Omental fat pad (tissue), 4 donors: ENCODE measurements around the genes NCOA4 and ANXA8L1.

DNA sequence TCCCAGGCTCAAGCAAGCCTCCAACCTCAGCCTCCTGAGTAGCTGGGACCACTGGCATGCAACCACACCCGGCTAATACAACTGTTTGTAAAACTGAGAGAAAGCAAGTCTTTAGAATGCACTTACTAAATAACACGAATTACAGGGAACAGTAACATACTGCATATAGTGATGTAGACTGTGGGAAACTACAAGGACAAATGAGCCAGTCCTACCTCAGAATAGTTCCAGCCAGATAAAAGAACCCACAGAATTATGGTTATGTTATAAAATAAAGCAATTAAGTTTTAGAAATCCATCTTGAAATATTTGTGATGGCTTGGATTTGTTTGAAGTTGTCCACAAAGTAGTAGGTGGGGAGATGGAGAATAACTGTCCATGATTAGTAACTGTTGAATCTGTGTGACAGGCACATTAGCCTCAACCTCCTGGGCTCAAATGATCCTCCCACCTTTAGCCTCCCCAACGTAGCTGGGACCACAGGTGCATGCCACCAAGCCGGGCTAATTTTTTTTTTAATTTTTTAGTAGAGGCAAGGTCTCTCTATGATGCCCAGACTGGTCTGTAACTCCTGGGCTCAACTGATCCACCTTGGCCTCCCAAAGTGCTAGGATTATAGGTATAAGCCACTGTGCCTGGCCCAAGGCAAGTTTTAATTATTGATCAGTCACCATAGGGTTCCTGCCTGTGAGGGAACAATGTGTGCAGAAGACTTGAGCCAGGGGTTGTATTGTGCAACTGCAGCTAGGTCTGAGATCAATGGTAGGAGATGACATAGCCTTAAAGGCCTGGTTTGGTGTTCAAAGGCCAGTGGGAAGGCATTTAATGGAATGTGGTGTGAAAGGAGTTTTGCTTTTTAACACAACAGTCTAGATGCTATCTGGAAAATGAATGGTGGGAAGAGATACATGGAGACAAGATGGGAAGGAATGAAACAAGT lies 10.0 kb downstream of the HNRNPF start:
- PRO-cap: no peak
- RAMPAGE, long total RNA, 4 experiments: no peak in any of the 4 experiments

DNA sequence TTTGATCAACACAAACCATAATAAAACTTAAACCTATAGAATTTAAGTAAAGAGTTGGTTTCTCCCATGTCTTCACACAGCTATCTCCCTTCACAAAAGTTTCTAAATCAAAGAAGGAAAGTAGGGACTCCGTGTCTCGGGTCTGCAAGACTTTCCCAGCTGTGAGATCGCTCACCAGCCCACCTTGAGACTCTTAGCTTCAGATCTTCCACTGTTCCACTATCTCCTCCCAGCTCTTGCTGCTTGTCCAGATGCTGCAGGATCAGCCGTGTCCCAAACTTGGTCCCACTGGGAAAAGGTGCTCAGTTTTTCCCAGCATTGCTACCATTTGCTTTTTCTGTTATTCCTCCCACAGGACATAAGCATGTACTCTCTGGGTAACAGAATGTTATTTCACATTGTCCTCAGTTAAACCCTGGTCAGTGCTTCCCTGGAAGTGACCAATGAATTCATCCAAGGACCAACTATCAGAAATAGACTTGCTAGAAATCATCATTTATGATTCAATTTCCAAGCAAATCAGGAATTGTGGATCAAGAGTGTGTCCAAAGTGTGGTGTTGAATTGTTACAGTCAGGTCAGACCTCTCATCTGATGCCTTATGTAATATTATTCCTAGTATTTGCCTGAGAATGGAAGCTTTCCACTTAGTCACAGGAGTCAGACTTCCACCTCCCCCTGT lies 179.1 kb upstream of the ZNF32 start:
- PRO-cap: no peak
- RAMPAGE, long total RNA, 4 experiments: no peak in any of the 4 experiments

DNA sequence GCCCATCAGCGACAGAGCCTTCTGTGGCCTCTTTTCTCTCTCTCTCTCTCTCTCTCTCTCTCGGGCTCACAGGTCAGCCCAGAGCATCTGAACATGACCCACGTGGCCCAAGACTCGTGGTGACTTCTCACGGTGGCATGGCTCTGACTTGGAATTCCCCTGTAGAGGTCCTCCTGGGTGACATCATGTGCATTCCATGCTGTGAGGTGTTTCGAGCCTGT lies 359.5 kb upstream of the ZNF32 start:
- PRO-cap: no peak
- RAMPAGE, long total RNA, 4 experiments: no peak in any of the 4 experiments

DNA sequence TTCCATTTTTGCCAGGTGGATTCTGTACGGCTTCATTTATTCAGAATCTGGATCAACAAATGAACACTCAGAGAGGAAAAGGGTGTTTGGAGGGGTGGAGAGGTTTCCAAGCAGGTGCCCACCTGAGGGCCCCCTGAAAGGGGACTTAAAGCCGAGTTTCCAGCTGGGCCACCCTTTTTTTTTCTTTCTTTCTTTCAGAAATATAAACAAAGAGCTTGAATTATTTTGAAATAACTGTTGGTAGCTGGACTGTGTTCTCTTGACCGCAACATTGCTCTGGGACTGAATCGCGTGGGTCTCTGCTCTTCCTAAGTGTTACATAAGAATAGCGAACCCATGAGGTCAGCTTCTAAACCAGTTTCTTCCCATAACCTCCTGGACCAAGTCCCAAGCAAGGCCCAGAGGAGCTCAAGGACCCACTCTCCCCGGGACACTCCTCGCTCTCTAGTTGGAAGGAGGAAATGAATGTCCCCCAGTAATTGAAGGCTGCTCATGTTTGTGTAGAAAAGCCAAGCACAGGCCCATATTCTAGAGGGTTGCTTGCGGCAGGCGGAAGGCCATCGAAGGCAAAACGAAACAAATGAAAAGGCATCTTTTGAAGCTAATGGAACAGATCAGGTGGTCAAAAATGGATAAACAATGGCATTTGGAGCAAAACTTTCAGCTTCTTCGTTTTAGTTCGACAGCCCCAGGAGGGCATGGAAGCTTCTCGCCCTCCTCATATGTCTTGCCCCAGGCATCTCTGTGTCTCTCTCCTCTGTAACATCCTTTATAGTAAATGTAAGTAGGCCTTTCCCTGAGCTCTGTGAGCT lies 91.0 kb downstream of the CXCL12 start:
- PRO-cap: no peak
- RAMPAGE, long total RNA, 4 experiments: no peak in any of the 4 experiments

GRCh38 chr10:44376085-44376802 lies 8.7 kb downstream of the CXCL12 start:
- PRO-cap: no peak
- RAMPAGE, long total RNA, 4 experiments: no peak in any of the 4 experiments

DNA sequence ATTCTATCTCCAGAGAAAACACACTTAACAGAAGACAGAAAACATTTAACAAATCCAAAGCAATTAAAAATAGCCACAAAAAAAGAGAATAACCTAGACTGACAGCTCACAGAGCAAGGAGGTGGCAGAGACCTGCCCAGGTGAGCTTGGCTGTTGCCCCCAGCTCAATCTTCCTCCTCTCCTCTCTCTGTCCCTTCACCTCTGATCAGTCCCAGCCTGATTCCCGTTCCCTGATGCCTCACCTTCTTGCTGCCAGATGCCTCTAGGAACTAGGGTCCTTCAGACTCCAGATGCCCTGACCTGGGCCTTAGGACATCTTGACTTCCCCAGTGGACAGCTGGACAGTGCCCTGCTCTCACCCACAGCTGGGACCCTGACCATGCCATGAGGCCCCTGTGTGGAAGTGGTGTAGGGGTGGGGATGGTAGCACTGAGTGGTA lies 2.3 kb downstream of the DEPP1 start:
- PRO-cap: no peak
- RAMPAGE, long total RNA, 4 experiments: no peak in any of the 4 experiments

DNA sequence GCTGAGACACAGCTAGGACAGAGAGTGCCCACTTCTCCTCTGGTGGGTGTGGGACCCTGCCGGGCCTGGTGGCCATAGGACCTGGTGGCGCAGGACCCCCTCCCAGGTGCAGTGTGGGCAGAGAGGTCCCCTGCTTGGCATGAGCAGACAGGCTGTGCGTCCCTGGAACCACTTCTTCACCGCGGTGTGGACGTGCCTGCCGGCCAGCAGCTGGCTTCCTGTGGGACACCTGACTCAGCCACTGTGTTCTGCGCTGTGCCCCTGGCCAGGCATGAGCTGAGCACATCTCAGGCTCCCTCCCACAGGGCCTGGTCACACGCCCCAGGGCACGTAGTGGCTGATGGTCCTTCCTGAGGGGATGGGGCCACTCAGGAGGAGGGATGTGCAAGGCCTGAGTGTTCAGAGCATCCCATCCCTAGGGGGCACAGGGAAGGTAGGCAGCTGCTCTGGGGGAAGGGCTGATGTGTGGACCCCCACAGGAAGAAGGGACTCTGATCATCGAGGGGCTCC lies 3.5 kb upstream of the DEPP1 start:
- PRO-cap: no peak
- RAMPAGE, long total RNA, 4 experiments: no peak in any of the 4 experiments

DNA sequence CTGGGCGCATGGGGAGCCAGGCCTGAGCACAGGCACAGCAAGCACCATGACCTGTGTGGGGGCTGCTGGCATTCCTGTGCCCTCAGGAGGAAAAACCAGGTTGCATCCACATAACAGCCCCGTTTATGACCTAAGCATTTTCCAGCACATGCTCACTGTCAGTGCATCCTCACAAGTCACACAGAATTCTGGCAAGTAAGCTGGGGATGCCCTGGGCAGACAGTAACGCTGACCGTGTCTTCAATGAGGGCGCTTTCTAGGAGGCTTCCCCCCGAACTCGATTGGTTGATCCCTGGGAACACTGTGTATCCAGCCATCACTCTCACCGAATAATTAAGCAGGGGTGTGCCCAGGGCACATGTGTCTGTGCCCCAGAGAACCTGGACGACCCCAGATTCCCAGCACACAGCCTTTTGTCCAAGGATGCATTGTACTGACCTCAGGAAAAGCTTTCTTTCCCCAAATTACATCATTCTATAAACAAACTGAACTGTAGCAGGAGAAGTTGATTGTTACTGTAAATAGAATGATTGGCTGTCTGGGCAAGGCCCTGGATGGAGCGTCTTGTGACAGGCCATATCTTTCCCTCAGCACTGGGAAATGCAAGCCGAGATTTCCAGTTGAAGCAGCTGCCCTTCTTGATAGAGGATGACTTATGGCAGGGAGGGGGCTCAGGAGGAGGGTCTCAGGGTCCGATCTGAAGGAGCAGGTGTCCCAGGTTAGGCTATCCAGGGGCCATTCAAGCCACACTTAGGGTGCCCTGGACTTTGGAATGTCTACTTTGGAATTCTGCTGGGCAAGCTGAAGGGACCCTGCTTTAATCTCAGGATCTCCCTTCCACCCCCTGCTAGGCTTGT lies 6.6 kb upstream of the DEPP1 start:
- PRO-cap: no peak
- RAMPAGE, long total RNA, 4 experiments: no peak in any of the 4 experiments

- PRO-cap: no peak
- RAMPAGE, long total RNA, 4 experiments: start-site peak on the plus strand in 3 of 4 experiments, at chr10:45000454-45000534 at its widest, 37 to 153 reads per replicate
These were observed 604 bp upstream of the ZNF22 start for GRCh38 chr10:45000011-45000626.

GRCh38 chr10:45008552-45009114 lies 7.9 kb downstream of the ZNF22 start:
- PRO-cap: no peak
- RAMPAGE, long total RNA, 4 experiments: no peak in any of the 4 experiments

DNA sequence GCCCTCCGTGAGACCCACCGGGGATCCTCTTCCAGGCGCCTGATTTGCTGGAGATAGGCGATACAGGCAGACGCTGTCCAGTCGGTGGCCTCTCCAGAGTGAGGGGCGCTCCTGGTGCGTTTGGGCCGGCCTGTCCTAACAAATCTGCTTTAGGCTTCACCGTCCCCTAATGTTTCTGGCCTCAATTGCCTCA lies 391 bp upstream of the ZFAND4 start:
- PRO-cap: no peak
- RAMPAGE, long total RNA, 4 experiments: no peak in any of the 4 experiments

- PRO-cap: no peak
- RAMPAGE, long total RNA, 4 experiments: start-site peak on the minus strand in 1 of 4 experiments, at chr10:45963890-45964800 at its widest, 22 reads per replicate
These were observed 7.8 kb upstream of the TIMM23 start for GRCh38 chr10:45964232-45965070.

DNA sequence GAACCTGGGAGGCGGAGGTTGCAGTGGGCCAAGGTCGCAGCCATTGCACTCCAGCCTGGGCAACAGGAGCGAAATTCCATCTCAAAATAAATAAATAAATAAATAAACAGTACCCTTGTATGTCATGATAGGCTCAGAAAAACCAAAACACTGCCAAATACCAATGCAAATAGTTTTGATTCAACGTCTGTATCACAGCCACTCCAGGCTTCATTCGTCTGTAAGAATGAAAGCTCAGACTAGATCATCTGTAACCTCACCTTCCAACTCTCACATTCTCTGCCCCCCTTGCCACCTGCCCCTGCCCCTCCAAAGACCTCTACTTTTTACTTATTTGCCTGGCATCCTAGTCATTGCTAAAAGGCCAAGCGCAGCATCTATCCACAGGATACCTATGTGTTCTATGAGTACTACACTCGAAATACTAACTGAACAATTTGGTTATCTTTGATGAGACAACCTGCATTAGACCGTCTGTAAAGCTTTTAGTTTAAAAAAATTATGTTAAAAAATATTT lies 8.5 kb downstream of the NCOA4 start:
- PRO-cap: no peak
- RAMPAGE, long total RNA, 4 experiments: no peak in any of the 4 experiments

GRCh38 chr10:46029882-46030893 lies at the start of gene NCOA4:
Gene NCOA4, minus strand, starts transcription at chr10:46030623.
- PRO-cap: unidirectional peak, minus-strand start at chr10:46030564
- RAMPAGE, long total RNA, 4 experiments: start-site peak on the minus strand in 4 of 4 experiments, at chr10:46030563-46030629 at its widest, 467 to 1,168 reads per replicate

DNA sequence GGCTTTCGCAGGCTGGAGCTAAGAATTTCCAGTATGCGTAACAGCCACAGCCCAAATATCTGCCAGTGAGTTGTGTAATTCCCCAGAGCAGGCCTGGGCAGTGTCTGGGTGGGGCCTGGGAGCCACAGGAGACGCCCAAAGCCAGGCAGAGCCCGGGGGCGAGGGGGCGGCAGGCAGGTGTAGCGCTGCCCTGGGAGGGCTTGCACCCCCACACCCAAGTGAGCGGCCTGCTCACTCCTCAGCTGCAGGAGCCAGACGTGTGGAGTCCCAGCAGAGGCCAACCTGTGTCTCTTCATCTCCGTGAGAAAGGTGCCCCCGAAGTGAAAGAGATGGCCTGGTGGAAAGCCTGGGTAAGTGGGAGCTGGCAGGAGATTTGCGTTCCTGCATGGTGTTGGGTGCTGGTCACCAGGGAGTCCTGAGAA lies at the start of gene ANXA8L1:
Gene ANXA8L1, plus strand, starts transcription at position 254 of the 422 bp plus-strand sequence.
- PRO-cap: no peak
- RAMPAGE, long total RNA, 4 experiments: start-site peak on the plus strand in 3 of 4 experiments, centred at positions 183 to 247 of the sequence, 337 to 3,324 reads per replicate

- PRO-cap: no peak
- RAMPAGE, long total RNA, 4 experiments: start-site peak on the plus strand in 4 of 4 experiments, at chr10:46398378-46398446 at its widest, 58 to 568 reads per replicate; start-site peak on the minus strand in 1 of 4 experiments, at chr10:46398249-46398254 at its widest, 26 reads per replicate
These were observed 22.6 kb downstream of the ANXA8L1 start for GRCh38 chr10:46397959-46398800.

GRCh38 chr10:47402554-47403325 lies 18.6 kb upstream of the ZNF488 start:
- PRO-cap: no peak
- RAMPAGE, long total RNA, 4 experiments: no peak in any of the 4 experiments

- PRO-cap: no peak
- RAMPAGE, long total RNA, 4 experiments: no peak in any of the 4 experiments
These were observed 794 bp downstream of the SYT15B start for GRCh38 chr10:47762600-47762996.

DNA sequence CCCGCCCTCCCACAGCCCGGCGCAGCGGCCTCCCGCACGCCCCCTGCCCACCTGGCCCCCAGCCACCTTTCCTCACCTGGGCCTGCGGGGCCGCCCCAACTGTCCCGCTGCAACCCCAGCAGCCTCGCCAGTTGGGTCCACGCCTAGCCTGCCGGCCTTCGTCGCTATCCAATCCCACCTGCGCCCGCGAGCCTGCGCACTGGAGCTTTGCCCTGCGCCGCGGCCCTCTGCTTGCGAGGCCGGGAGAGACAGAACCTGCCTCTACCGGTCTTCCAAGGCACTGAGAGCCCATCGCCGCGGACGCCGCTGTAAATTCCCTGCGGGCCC lies 134.2 kb downstream of the FRMPD2 start:
- PRO-cap: no peak
- RAMPAGE, long total RNA, 4 experiments: no peak in any of the 4 experiments

DNA sequence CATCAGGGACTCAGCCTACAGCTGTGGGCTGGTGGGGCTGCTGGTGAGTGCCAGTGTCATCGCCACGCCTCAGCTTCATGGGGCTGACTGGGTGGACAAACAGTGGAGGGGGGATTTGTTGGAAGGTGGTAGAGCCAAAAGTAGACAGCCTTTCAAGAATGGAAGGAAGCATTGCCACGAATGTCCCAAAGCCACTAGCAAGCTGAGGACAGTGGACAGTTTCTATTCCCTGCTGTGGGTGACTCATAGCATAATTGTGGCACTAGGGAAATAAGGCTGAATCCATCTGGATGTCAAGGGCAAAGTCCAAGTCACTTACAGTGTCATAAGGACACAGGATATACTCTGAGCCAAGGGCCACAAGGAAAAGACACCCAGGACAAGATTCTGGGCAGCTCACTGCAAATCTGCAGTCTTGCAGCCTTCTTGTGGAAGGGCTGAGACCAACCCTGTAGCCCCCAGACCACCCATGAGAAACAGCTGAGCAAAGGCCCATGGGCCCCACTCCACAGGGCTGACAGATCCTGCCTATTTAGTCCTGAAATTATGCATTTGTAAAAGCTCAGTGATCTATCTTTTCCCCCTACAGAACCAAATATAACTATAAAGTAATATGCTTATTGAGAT lies 79.6 kb downstream of the FRMPD2 start:
- PRO-cap: no peak
- RAMPAGE, long total RNA, 4 experiments: no peak in any of the 4 experiments